Karpas-422 (cell line): ENCODE data around the genes PCDH17 and BORA.

- PRO-cap = no peak
- RAMPAGE, long total RNA = no peak
Observed at GRCh38 chr13:51978869-51979481, 32.3 kb downstream of the ATP7B start.

DNA sequence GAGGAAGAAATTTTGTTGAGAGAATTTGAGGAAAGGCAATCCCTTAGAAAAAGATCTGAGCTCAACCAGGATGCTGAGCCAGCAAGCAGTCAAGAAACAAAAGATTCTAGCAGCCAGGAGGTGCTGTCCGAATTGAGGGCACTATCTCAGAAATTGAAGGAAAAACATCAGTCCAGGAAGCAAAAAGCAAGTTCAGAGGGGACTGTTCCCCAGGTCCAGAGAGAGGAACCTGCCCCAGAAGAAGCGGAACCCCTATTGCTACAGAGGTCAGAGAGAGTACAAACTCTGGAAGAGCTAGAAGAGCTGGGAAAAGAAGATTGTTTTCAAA is 5.5 kb downstream of the UTP14C start:
- PRO-cap = no peak
- RAMPAGE, long total RNA = no peak

DNA sequence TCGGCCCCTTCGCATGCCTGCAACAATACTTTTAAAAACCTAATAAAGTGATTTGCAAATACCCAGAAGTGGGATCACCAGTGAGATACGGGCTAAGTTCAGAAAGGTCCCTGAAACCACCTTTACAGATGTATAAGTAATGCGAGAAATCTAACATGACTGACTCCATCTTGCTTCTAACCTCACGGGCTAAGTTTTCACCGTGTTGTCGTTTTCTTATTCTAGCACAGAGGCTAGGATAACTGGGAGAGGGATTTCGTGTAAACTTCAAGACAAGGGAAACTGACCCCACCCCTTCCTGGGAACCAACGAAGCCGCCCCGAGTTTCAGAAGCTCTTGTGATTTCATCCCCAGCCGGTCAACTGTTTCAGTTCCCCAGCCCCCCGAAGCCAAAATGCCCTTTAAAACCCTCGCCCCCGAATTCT is 697 bp downstream of the NEK3 start:
- PRO-cap = no peak
- RAMPAGE, long total RNA = no peak

DNA sequence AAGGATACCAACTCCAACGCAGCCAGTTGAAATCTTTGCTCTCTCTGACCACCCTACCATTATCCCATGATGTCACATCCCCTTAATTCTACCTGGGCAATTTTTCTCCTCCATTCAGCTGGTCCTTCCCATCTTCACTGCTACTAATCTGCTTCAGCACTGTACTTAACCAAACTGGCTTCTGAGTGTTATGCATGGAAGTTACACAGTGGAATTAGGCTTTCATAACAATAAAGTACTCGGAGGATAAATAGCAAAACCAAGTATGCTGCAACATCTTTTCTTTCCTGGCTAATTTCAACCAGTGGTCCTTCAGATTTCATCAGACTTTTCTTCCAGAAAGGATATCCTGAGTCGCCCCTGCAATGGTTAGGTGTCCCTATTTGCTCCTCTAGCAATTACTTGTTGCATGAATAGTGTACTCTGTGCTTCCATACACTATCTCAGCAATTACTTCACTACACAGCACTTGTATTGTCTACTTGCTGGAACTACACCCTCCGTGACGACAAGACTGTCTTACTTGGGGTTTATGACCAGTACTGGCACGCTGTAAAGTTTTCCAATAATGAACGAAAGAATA is 34.0 kb upstream of the NEK3 start:
- PRO-cap = no peak
- RAMPAGE, long total RNA = no peak

DNA sequence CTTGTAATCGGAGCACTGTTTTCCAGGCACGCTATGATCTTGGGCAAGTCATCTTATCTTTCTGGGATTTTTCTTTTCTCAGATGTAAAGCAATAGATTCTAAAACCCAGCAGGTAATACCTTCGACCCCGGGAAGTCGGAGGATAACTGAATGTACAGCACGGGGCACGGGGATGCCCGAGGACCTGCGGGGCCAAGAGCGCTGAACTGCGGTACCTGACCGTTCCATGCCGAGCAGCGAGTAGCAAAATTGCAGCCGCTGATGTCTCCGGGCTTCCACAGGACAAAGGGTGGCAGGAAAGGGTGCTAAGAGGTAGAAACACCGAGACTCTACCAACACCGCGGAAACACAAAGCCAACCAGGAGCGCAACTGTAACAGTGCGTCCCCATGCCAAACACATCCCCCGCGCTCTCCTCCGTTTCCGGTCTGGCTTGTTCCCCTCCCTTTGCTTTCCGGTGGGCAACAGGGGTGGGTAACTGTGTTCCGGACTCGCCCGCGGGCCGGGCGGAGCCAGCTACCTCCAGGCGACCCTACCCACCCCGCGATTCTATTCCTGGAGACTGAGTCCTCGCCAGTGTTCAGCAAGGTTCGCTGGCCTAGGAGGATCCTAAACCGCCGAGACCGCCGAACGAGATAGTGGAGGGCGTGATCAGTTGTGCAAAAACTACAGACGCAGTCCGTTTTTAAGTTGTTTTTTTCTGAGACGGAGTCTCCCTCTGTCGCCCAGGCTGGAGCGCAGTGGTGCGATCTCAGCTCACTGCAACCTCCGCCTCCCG is 34.8 kb upstream of the NEK3 start:
- PRO-cap = bidirectional peak, plus-strand start at position 552 of the sequence, minus-strand start at position 373 of the sequence
- RAMPAGE, long total RNA = start-site peak on the minus strand centred at position 399 of the sequence, 21 bp wide, 43 and 29 reads in 2 replicates

GRCh38 chr13:56735875-56736495 is 404.7 kb upstream of the PRR20A start:
- PRO-cap = no peak
- RAMPAGE, long total RNA = no peak

GRCh38 chr13:57631197-57632141 is at the start of gene PCDH17:
Gene PCDH17, plus strand, starts transcription at chr13:57631744.
- PRO-cap = no peak
- RAMPAGE, long total RNA = no peak

GRCh38 chr13:59666367-59667027 is 497.2 kb downstream of the DIAPH3 start:
- PRO-cap = no peak
- RAMPAGE, long total RNA = no peak

- PRO-cap = no peak
- RAMPAGE, long total RNA = no peak
Observed at GRCh38 chr13:63811367-63812260, 21.2 kb downstream of the ENSG00000285566 start.

DNA sequence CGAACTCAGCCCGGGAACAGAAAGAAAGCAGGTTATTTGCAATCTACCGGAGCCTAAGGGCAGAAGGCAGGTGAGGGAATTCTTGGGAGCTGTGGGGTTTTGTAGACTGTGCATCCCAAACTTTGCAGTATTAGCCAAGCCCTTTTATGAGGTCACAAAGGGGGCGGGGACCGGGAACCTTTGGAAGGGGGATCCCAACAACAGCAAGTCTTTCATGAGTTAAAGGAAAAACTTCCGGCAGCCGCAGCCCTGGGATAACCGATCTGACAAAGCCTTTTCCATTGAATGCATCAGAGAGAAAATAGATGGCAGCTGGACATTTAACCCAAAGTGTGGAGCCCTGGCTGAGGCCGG is 5.3 kb upstream of the ENSG00000285566 start:
- PRO-cap = no peak
- RAMPAGE, long total RNA = no peak

GRCh38 chr13:64078640-64078934 is 245.7 kb upstream of the ENSG00000285566 start:
- PRO-cap = no peak
- RAMPAGE, long total RNA = no peak

GRCh38 chr13:64827548-64827747 is 994.6 kb upstream of the ENSG00000285566 start:
- PRO-cap = no peak
- RAMPAGE, long total RNA = no peak

GRCh38 chr13:67101727-67102535 is 128.2 kb downstream of the PCDH9 start:
- PRO-cap = no peak
- RAMPAGE, long total RNA = no peak

GRCh38 chr13:67686209-67686408 is 456.0 kb upstream of the PCDH9 start:
- PRO-cap = no peak
- RAMPAGE, long total RNA = no peak

DNA sequence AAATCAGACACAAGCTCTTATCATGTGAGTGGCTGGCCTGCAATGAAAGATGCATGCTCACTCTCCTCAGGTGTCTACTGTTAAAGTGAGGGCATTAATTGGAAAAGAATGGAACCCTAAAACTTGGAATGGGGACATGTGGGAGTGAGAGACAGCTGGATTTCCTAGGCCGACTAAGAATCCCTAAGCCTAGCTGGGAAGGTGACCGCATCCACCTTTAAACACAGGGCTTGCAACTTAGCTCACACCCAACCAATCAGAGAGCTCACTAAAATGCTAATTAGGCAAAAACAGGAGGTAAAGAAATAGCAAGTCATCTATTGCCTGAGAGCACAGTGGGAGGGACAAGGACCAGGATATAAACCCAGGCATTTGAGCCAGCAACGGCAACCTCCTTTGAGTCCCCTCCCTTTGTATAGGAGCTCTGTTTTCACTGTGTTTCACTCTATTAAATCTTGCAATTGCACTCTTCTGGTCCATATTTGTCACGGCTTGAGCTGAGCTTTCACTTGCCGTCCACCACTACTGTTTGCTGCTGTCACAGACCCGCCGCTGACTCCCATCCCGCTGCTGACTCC is 886.7 kb downstream of the KLHL1 start:
- PRO-cap = no peak
- RAMPAGE, long total RNA = no peak

GRCh38 chr13:69683797-69684417 is 424.3 kb downstream of the KLHL1 start:
- PRO-cap = no peak
- RAMPAGE, long total RNA = no peak

DNA sequence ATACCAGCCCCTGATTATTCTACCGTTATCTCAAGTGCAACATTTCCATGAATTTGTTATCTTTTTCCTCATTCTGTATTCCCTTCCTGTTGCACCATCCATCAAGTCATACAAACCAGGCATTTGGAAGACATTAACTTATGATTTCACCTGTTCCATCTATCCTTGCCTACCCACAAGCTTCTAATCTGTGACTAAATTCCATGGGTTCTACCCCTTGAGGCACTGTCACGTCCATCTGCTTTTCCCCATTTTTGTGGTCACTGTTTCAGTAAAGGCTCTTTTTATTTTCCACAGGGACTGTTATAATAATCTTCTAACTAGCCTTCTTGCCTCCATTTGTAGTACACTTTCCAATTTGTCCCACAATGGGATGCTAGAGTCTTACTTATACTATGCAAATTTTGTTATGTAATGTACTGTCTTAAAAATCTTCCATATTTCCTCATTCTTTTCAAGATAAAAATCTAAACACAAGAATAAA is 101.9 kb downstream of the DACH1 start:
- PRO-cap = no peak
- RAMPAGE, long total RNA = no peak

DNA sequence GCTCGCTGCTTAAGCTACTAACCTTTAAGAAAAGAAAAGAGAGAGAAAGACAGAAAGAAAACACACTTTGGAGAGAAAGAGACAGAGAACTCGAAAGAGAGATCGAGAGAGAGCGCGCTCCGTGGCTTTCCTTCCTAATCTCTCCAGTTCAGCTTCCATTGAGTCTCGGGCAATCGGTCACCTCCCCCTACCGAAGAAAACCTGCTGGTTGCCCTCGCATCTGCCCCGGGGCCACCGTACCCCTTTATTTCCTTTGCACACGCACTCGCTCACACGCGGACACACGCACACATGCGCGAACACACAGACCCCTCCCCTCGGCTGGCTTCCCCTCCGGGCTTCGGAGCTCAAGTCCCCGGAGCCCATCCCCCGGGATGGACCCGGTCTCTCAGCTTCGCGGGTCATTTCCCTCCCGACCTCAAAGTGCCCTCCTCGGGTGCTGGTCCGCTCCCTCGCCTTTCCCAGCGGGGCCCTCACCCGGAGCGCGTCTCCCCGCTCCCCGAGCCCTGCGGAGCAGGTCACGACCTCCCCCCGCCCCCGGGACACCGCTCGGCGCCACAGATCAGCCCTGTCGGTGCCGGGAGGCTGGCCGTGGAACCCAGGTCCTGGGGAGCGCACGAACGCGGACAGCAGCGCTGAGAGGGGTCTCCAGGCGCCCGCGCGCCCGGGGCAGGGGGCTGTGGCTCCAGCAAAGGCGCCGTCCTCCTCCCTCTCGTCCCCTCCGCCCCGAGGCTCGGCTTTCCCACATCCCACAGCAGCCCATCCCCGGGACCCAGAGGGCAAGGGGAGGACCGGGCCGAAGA is 1.9 kb downstream of the DACH1 start:
- PRO-cap = no peak
- RAMPAGE, long total RNA = no peak

DNA sequence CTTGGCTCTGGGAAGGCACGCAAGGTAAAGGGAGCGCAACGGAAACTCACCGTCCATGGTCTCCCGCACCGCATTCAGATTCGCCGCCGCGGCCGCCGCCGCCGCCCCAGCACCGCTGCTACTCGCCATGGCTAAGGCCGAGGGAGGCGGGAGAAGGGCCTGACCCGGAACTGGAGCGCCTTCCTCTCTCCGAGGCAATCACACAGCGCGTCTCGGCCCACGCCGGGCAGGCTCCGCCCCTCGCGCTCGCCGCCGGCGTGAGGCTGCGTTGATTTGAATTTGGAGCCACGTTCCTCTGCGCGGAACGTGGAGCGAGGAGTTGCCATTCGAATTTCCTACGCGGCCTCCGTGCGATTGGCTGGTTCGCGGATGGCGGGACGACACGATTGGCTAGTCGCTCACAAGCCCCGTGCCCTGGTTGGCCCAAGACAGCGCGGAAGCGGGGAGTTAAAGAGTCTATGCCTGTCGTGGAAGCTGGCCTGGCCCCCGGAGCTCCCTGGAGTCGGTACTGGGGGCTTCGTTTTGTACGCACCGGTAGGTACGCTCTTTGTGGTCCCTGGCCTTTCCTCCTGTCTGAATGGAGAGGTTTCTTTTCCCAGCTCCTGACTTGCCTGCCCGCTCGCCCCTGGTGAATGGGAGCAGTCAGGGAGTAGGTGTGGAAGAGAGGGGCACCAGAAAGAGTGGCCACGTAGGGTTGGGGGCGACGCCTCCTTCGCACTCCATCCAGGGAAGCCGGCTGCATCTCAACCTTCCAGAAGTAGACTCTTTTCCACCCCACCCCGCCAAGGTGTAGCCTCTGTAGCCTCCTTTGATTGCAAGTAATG is at the start of gene BORA:
BORA (plus strand) TSS at position 450 of the 824 bp plus-strand sequence.
- PRO-cap = bidirectional peak, plus-strand start at position 450 of the sequence, minus-strand start at position 116 of the sequence
- RAMPAGE, long total RNA = no peak

DNA sequence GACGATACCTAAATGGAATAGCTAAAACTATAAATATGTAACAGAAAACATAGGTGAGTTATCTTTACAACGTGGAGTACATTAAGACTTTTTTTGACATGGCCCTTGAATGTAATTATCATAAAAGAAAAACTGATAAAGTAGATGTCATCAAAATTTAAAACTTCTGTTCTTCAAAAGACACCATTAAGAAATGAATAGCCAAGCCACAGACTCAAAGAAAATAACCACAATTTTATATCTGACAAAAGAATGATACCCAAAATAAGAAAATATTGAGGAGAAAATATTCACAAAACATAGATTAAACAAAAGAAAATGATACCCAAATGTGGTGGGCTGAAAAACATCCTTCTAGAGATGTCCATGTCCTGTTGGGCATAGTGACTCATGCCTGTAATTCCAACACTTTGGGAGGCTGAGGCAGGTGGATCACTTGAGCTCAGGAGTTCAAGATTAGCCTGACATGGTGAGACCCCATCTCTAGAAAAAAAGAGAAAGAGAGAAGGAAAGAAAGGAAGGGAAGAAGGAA is 129.6 kb downstream of the PIBF1 start:
- PRO-cap = no peak
- RAMPAGE, long total RNA = no peak